ENCODE measurements around a stretch of chr18.

- PRO-cap, result no peak
Measured at GRCh38 chr18:111208-111367, 47.3 kb upstream of the USP14 start.

- PRO-cap, result no peak
Measured at GRCh38 chr18:170271-170999, 12.1 kb downstream of the USP14 start.

DNA sequence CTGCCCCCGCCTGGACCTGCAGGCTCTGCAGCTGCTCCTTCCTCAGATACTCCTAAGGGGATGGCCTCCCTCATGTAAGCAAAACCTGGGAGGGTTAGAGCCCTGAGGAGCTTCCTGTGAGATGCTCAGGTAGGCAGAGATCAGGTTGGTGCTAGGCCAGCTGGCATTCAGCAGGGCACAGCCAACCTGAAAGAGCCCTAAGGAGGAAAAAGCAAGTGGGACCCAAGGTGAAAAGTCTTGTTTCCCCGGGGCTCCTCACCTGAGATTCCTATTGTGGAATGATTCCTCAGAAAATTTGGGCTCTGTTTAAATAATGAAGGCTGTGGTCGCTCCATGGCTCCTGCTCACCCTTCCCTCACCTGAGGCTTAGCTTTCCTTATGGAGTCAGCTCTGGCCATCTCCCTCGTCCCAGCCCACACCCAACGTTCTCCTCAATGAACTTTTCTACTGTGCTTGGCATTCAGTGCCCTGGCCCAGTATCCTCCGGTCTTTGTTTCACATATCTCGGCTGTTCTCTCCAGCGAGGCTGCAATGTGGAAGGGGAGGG lies 23.9 kb downstream of the TYMS start:
- PRO-cap, result no peak

DNA sequence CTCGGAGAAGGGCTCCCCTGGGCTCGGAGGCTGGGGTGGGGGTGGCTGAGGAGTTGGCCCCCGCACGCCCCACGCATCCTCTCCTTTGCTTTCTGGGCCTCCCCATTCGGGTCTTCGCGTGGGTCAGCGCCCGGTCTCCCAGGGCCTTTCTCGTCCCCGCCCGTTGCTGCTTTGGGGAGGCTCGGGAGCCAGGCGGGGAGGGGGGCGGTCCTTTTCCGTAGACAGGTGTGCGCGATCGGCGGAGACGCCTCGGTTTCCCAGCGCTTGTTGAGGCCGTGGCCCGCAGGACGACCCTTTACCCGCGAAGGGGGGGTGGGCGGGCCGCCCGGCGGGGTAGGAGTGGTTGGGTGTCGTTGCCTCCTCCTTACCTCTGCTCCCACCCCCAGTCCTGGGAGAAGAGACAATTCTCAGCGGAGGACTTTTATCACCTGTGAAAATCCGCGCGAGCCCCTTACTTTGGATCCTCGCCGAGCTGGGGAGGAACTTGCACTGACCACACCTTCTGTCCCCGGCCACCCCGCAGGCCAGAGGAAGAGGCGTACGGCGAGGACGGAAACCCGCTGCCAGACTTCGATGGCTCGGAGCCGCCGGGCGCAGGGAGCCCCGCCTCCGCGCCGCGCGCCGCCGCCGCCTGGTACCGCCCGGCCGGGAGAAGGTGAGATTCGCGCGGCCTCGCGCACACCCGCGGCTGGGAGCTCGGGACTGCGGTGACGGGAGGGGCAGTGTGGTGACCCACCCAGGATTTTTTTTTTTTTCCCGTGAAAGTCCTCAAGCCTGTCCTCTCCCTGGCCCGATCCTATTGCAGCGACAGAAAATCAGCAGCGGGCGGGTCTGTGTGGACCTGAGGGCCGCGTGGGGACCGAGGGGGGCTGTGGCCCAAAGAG lies 2.7 kb downstream of the ADCYAP1 start:
- PRO-cap, result no peak

DNA sequence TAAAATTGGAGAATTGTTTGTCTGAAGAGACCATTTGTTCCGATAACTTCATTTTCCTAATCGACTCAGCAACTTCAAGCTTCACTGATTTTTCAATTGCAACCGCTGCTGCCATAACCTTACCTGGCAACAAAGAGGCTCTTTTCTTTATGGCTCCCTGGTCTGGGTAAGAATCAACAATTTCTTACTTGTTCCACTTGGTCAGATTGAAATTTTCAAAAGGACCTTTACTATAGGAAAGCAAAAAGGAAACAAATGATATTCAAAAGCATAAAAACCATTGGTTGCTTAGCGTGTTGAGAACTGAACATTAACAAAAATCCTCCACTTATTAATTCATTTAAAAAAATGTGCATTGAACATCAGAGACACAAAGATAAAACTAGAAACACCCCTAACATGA lies 24.2 kb downstream of the ADCYAP1 start:
- PRO-cap, result no peak

DNA sequence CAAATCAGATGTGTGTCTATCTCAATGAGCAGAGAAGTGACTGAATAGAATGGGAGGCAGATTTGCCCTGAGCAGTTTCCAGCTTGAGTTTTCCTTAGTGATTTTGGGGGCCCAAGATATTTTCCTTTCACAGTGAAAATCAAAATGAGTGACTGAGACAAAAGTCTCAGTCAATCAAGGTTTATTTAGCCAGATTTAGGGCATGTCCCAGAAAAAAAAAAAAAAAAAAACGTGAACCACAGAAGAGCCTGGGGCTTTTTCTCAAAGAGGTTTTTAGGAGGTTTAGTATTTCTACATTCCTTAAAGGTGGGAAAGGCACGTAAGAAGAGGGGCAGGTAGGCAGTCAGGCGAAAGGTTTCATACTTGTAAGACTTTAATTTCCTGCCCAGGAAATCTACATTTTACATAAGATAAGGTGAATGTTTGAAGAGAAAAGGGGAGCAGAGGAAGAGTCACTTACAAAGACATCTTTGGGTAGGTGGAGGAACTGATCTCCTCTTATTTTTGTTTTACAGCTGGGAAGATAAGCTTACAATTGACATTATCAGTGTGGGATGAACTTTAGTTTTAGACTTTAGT lies 514.7 kb downstream of the METTL4 start:
- PRO-cap, result no peak

DNA sequence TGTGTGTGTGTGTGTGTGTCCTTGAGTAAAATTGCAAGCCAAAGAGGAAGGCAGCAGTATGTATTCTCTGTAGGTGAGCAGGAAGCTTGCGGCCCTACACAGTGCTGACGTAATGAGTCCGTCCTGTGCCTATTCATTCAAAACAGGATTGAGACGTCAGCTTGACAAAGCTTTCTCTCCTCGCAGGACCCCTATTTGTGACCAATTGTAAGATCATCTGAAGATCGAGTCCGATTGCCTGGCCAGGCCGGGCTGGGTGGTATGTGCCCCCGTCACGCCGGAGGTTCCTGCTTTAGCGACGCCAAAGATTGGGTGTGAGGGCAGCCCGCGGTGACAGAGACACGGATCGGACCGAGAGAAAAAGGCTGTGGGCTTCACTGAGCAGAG lies 220.3 kb downstream of the METTL4 start:
- PRO-cap, result no peak

DNA sequence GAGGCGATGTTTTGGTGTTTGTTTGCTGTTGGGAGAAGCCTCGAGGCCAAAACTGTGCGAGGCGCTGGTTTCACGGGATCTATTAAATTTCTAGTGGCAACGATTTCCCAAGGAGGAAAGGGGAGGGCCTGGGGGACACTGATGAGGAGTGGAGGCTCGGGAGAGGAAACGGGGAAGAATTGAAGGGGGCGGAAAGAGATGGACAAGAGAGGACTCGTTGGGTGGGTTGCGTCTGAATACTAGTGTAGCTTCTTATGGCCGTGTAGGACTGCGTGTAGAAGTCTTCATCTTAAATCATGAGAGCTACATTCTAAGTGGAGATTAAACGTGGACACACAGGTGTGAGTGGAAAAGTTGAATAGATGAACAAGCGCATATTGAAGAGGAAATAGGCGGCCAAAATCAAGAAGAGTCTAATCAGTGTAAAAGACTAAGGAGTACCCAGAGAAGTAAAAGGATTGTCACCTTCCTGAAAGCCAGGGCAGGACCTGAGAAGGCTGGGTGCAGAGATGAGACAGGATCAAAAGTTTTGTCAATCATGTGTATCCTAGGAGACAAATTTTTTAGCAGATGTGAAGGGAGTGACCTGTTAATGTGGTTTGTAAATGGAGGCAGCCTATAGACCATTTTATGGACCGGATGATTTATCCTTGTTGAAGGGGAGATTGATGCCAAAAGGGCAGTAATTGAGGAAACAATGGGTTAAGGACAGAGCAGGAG lies 578 bp downstream of the NDC80 start:
- PRO-cap, result no peak

DNA sequence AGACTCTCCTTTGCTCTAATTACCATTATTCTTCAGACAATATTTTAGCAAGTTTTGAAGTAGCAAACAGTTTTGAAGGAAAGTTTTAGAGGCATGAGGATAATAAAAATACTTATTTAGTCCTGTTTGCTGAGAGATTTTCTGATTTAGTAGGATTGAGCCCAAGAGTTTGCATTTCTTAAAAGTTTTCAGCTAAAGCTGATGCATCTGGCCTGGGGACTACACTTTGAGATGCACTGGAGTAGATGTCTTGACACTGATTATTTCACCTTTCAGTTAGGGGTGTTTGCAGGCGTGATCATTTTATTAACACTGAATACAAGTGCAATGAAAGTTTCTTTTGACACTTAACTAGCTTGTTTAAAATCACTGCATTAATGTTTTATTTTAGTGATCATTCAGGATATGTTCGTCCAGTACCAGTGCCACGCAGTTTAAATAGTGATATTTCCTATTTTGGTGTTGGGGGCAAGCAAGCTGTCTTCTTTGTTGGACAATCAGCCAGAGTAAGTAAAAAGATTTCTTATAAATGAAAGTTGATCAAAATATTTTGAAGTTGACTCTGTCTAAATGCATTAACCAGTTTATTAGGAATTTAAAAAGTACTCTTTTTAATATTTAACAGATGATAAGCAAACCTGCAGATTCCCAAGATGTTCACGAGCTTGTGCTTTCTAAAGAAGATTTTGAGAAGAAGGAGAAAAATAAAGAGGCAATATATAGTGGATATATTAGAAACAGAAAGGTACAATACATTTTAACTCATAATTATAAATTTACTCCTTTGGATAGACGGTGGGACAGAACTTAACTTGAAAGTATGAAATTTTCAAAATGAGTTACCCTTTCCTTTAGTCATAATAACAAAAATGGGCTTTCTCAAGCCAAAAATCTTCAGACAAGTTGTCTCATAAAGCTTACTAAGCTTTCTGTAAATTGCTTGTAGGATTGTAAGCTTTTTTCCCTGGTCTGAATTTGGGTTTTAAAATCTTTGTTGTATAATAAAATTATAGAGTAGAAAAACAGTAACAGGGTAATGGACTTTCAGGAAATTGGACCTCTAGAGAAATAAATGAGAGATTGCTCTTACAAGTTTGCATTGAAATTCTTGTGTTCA lies 32.8 kb downstream of the SMCHD1 start:
- PRO-cap, result no peak

- PRO-cap, result no peak
Measured at GRCh38 chr18:2736399-2737044, 81.0 kb downstream of the SMCHD1 start.

- PRO-cap, result no peak
Measured at GRCh38 chr18:2737048-2737322, 81.5 kb downstream of the SMCHD1 start.

GRCh38 chr18:2791289-2792423 lies 55.1 kb upstream of the EMILIN2 start:
- PRO-cap, result no peak

DNA sequence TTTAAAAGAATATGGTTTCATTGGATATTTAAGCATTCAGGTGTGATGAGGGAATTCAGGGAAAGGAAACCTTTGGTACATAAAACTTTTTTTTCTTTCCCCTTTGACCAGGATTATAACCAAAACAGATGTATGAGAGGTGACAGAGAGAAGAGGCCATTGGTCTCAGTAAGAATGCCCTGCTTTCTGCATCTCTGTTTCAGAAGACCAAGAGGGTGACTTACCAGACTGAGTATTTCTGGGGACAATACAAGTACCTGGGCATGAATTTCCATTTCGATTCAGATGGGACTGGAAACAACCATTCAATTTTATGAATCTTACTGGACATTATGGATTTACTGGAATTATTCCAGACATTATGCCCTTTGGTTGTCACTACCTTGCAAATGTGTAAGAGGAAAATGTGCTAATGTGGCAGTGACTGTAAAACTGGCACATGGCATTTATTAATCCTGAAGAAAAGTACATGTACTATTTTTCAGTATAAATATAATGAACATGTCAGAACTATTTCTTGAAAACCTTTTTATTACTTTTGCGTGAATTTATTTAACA lies 44.3 kb upstream of the EMILIN2 start:
- PRO-cap, result no peak

- PRO-cap, result no peak
Measured at GRCh38 chr18:2906307-2907449, 59.9 kb downstream of the EMILIN2 start.

DNA sequence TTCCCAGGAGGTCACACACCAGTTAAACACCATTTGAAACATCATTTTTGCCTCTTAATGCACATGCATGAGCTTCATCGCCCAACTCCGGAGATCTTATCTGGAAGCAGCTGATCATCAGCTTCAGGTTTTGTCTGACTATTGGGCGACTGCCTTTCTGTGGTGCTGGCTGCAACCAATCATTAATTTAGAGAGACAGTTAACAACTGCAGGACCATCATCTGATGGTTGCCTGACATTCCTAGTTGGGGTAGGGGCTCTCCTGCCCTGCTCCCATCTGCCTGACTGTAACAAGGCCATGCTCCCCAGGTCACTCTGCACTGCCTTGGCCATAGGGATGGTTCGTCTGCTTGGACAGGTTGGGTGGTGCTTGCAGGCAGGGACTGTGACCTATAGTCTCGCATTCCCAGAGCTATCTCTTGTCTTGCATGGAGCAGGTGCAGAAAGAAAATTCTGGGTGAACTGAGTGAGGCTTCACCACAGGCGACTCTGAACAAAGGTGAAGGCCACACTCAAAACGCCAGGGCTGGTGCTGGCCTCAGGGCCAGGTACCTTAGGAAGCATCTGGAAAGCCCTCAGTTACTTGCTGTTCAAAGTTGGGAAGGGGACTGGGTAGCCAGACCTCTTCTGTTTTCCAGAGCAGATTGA lies 64.7 kb downstream of the EMILIN2 start:
- PRO-cap, result no peak

GRCh38 chr18:2970733-2971757 lies 41.9 kb downstream of the LPIN2 start:
- PRO-cap, result no peak

DNA sequence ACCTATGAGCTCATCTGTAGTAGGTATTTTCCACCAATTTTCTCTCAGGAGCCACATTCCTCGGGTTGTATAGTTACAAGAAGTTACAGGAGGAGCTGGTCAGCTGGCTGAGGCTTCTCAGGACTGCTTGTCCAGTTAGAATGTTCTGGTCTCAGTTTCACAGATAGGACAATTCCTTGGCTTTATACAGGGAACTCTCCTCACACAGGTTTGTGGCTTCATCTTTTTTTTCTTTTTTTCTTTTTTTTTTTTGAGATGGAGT lies 43.0 kb upstream of the LPIN2 start:
- PRO-cap, result no peak

DNA sequence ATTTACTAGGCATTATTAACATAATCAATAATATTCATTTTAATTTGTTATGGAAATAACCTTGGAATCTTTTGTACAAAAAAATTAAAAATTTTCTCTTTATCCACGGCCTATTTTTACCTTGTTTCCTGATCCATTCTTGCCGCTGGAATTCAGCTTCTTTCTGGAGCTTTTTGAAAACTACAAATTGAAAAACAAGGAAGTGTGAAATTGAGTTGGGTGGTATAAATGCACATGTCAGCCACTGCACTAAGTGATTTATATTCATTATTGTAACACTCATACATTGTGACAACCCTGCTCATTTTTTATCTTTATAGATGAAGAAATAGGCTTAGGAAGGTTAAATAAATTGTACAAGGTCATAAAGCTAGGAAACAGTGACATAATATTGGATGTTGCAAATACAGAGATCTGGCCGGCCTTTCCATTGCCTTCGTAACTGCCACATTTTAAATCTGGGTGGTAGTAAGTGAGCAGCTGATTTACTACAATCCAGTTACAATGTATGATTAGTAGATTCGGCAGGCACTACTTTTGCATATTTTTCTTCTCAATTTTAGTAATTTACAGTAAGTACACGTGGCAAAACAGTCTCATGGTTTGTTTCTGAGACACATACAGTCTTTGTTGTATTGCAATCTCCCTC lies 76.6 kb upstream of the LPIN2 start:
- PRO-cap, result no peak

DNA sequence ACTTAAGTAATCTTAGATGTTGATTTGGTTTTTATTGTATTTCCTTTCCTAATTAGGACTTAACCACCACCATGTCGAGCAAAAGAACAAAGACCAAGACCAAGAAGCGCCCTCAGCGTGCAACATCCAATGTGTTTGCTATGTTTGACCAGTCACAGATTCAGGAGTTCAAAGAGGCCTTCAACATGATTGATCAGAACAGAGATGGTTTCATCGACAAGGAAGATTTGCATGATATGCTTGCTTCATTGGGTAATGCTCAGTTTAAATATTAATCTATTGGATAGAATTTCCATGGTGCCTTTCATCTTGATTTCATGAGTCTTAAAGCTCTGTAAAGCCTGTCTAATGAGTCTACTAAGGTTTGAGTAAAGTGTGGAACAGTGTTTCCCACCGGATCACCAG lies 5.6 kb downstream of the MYL12A start:
- PRO-cap, result no peak

DNA sequence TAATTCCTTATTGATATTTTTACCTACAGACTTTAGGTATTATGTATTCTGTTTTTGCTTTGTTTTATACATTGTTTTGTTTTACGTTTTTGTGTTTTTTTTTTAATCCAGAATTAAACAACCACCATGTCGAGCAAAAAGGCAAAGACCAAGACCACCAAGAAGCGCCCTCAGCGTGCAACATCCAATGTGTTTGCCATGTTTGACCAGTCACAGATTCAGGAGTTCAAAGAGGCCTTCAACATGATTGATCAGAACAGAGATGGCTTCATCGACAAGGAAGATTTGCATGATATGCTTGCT lies 10.8 kb downstream of the MYL12B start:
- PRO-cap, result no peak